Mammary microvascular endothelial cell (primary cell): ENCODE measurements around a stretch of chr15.

- RAMPAGE, long total RNA, result no peak
These were observed 6.4 kb upstream of the PGPEP1L start for GRCh38 chr15:99014040-99014318.

GRCh38 chr15:99016951-99017727 lies 9.5 kb upstream of the PGPEP1L start:
- RAMPAGE, long total RNA, result no peak

GRCh38 chr15:99106421-99107110 lies 1.7 kb downstream of the SYNM start:
- RAMPAGE, long total RNA, result no peak

GRCh38 chr15:99108903-99109150 lies 3.9 kb downstream of the SYNM start:
- RAMPAGE, long total RNA, result no peak

DNA sequence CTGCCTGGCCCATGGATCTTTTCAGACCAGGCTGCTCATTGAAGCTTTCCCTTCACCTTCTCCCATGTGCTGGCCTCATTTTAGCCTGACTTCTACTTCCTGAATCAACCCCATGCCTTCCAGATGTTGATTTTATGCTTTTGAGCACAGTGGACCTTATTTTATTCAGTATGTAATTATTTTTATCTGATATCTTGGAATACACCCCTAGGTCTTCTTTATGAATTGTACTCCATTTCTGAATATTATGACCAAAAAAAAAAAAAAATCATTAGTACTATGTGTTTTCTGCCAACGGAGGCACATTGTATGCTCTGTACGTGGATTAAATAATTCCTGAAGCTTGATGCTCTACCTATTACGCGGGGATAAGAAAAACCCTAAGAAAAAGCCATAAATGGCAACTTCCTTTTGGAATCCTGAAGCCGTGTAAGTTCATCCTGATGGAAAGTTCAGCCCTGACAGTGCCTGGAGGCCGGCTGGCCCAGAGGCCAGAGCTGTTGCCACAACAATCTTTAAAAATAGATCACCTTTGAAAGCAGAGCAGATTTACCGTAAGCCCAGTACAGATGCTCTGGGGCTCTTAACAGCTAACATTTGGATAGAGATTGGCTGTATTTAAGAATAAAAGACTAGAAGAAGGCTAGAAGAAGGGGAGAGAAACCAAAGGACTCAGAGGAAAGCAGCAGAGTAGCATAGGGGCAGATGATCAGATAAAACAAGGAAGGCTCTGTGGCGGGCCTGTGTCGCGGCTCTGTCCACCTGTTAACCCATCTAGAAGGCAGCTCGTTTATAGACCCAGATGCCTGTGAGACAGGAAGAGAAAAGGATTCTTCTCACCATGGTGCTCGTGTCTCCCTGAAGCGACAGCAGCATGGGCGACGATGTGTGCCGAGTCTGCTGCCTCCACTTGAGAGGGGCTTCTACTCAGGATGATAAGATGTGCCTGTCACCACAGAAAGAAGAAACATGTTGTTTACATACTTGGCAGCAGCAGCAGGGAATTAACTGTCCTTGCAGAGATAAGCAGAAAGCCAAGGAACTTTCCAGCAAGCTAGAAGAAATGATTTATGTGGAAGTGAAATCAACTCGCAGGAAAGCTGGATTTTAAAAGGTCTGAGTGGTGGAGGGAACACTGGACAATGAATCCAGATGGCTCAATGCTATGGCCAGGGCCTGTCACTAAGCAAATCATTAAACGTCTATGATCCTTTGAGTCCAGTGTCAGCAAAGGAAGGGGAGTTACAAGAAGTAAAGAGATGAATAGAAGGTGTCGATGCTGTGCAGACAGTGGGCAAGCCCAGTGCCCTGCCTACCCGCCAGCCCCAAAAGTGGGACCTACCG lies 69.8 kb downstream of the SYNM start:
- RAMPAGE, long total RNA, result no peak

DNA sequence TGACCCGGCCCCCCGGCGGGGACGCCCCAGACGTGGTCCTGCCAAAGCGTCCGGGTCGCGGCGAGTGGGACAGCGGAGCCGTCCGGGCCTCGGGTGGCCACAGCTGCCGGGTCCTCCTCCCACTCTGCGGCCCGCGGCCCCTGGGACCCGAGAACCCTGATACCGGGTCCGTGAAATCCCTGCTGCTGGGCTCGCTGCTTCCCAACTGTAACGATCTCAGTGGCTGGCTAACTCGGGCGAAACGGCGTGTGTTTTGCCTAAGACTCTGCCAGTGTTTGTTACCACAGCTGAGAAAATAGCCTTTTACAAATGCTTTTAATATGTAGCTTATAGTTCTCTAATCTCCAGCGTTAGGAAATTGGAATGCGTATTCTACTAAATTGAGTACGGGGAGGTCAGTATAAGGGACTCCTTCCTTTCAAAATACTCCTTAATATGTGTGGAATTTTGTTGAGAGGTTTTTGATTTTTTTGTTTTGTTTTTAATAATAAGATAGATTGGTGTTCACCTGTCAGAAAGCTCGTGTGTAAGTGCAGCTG lies 379 bp downstream of the LRRC28 start:
- RAMPAGE, long total RNA, result no peak

GRCh38 chr15:99450553-99451390 lies 115.0 kb upstream of the MEF2A start:
- RAMPAGE, long total RNA, result no peak

GRCh38 chr15:99485414-99486044 lies 80.3 kb upstream of the MEF2A start:
- RAMPAGE, long total RNA, result no peak

GRCh38 chr15:99511529-99512456 lies 54.0 kb upstream of the MEF2A start:
- RAMPAGE, long total RNA, result no peak

DNA sequence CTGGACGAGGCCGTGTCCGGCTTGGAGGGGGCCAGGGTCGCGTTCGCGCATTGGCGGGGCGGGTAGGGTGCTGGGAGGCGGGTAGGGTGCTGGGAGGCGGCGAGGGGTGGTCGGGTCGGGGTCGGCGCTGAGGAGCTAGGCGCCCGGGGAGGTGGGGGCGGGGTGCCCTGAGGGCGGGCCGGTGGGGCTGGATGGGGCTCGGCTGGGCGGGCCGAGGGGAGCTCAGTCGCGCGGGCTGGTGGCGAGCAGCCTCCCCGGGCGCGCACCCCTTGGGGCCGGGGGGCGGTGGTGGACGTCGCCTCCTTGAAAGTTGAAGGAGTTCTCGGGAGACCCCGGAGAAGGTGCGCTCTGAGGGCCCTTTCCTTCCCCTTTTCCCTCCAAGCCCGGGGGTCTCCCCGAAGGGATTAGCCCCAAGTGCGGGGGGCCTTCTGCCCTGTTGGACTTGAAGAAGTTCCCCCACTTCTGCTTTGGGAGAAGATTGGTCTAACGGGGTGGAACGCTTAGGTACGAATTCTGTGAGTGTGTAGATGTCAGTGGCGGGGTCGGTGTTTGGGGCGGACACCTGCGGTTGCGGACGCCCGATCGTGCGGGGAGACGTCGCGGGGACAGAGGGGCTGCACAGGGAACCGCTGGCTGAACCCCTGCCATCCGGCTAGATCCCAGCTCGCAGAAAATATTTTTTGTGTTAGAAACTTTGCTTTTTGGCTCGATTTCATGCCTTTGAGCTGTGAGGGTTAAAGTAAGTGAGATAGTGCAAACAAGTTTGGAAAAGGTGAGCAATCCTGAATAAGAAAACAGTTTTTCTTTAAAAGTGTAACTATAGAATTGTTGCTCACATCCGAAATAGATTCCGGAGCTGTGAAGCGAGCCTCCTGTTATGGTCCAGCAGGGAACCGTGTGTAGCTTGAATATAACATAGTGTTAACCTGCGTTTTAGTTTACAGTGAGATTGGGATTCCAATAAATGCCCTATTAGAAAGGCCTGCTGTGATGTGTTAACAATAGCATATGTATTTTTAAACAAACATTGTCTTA lies 792 bp downstream of the MEF2A start:
- RAMPAGE, long total RNA, result no peak

DNA sequence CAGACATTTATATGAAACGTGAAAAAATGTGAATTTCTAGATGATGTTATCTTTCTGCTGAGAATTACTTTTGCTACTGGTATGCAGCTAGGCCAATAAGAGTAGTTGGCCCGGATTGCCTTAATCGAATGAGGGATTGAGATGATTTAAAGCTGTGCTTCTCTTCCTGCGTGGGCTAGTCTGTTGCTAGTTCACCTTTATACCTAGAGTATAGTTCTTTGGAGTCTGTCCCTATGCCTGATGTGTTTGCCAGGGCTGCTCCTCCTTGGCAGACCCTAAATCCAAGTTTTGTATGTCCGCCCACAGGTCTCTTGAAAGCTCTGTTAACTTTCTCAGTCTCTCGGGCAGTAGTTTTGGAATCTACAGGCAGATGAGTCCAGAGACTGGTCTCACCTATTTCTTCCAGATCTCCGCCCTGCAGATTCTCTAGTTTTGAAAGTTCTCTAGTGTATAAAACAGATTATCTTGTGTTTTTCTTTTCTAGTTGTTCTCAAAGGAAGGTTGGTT lies 64.9 kb downstream of the MEF2A start:
- RAMPAGE, long total RNA, result no peak

- RAMPAGE, long total RNA, result no peak
These were observed 65.4 kb downstream of the MEF2A start for GRCh38 chr15:99631106-99631745.

DNA sequence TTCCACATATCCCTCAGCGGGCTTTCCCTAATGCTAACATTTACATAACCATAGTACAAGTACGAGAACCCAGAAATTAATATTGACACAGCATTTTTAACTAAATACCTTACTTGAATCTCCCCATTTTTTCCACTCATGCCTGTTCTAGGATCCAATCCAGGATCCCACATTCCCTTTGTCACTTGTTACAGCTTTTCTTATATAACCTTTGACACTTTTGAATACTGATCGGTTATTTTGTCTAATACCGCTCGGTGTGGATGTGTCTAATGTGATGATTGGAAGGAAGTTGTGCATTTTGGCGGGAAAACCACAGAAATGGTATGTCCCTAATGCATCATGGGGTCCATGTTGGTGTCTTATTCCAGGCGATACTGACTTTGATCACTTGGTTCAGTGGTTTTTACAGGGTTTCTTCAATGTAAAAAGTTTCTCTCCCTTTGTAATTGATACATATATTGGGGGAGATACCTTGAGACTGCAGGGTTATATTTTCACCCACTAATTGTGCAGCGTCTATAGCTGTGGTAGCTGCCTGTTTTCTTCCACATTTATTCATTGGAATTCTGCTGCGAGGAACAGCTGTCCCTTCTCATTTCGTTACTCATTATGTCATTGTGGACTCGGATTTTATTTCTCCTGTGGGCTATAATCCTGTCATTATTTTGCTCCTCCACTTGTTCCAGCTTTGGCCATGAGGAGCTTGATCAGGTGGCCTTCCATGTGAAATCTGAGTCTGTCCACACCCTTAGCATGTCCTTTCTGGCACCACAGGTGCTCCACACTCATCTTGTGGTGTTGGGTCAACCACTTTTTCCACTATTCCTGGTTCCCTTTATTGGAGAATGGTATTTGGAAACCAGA lies 15.1 kb downstream of the LYSMD4 start:
- RAMPAGE, long total RNA, result no peak

DNA sequence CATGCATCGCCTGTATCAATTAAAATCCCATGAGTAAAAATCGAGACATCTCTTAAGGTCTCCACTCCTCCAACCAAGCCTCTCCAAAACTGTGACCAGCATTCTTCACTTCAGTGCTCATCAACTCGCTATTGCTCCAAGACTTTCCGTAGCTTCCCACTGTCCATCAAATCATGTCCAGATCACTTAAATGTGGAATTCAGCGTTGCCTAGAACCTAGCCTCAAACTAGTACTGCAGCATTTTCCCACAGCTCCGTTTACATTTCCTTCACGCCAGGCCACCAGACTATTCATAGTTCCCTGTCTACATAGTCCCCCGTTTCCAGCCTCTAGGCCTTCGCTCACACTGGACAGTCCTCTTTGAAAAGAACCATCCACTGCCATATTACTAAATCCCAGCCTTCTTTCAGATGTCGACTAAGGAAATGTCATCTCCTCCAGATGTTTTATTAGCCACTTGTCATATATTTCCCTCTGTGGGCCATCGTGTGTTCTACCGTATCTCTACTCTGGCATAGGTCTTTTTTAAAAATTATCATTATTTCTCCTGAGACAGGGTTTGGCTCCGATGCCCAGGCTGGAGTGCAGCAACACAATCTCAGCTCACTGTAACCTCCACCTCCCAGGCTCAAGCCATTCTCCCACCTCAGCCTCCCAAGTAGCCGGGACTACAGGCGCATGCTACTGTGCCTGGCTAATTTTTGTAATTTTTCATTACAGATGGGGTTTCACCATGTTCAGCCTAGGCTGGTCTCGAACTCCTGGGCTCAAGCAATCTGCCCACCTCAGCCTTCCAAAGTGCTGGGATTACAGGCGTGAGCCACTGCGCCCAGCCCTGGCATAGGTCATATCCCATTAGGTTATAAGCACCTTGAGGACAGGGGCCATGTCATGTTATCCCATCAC lies 9.3 kb downstream of the LYSMD4 start:
- RAMPAGE, long total RNA, result no peak

GRCh38 chr15:99928425-99928945 lies 195.2 kb upstream of the LYSMD4 start:
- RAMPAGE, long total RNA, result no peak

DNA sequence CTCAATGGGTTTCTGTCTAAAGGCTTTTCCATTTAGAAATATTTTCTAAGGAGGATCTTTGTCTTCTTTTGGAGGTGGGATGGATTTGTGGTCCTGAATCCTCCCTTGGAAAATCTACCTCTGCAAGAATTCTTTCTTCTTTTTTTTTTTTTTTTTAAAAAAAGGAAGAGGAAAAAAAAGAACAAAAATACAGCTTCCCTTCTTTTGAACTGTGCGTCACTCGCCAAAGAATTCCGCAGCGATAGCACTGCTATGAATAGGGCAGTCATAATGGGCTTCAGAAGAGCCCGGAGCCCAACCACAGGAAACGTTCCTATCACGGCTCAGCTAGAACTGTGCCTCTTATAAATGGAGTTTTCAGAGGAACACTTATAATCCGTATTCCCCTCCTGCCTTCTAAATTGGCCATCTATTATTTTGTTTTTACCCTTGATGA lies 227.7 kb downstream of the ADAMTS17 start:
- RAMPAGE, long total RNA, result no peak

GRCh38 chr15:100373163-100374141 lies 31.7 kb upstream of the ADAMTS17 start:
- RAMPAGE, long total RNA, result no peak

GRCh38 chr15:100515675-100516205 lies 13.0 kb downstream of the CERS3 start:
- RAMPAGE, long total RNA, result no peak

GRCh38 chr15:100693387-100693925 lies 91.1 kb downstream of the ASB7 start:
- RAMPAGE, long total RNA, result no peak

DNA sequence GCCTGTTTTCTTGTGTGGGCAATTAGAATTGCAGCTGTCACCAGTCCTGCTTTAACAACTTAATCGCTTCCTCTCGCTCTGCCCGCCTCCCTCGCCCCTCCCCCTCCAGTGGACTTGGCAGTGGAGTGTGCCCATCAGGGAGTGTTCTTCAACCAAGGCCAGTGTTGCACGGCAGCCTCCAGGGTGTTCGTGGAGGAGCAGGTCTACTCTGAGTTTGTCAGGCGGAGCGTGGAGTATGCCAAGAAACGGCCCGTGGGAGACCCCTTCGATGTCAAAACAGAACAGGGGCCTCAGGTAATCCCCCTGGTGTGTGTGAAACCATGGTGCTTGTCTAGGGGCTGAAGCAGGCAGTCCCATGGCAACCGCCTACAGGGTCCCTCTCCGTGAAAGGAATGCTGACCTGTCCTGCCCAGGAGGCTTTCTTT lies 18.7 kb upstream of the LRRK1 start:
- RAMPAGE, long total RNA, result no peak